Diencephalon (tissue), 2 donors: ENCODE data around the gene NPFFR1.

DNA sequence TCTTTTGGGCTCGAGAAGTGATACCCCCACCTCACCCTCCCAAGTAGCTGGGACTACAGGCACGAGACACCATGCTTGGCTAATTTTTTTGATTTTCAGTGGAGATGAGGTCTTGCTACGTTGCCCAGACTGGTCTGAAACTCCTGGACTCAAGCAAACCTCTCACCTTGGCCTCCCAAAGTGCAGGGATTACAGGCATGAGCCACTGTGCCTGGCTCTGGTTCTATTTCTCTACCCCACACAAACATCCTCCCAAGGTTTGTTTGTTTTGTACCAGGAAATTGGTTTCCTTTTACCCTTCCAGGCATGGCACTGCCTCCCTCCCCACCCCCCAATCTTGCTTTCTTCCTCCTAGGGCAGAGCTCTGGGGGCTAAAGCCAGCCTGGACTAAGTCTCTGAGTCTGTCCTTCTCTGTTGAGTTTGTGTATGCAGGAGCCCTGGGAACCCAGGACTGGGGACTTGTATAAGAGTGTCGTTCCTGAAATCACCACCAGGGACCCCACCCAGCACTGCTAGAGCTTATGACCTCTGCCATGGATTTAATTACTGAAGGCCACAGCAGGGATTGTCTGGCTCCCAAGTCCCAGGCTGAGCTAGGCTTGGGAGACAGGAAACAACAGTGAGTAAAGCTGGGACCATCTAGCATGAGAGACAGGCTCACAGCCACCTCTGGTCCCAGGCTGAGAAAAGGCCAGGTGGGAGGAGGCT is 1.6 kb upstream of the TSPAN15 start:
- RAMPAGE, long total RNA: no peak

DNA sequence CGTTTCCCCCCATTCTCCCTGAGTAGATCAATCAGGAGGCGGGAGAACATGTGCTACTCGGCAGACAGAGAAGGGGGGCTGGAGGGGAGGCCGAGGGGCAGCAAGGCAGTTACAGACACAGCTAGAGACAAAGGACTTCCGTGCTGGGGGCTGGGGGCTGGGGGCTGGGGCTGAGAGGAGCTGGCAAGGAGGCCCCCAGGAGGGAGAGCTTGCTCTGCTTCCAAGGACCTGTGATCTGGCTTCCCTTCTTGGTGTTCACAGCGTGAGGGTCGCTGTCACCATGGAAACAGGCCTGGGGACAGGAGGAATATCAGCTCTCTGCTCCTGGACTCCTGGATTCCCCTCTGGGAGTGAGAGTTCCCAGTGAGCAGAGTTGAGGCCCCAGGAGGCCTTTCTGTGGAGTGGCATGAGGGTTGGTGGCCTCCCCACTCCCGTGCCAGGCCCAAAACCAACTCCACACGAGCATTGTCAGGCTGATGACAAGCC is 16.2 kb downstream of the FAM241B start:
- RAMPAGE, long total RNA: no peak

- RAMPAGE, long total RNA: no peak
These were observed 79.8 kb upstream of the COL13A1 start for GRCh38 chr10:69721651-69722534.

DNA sequence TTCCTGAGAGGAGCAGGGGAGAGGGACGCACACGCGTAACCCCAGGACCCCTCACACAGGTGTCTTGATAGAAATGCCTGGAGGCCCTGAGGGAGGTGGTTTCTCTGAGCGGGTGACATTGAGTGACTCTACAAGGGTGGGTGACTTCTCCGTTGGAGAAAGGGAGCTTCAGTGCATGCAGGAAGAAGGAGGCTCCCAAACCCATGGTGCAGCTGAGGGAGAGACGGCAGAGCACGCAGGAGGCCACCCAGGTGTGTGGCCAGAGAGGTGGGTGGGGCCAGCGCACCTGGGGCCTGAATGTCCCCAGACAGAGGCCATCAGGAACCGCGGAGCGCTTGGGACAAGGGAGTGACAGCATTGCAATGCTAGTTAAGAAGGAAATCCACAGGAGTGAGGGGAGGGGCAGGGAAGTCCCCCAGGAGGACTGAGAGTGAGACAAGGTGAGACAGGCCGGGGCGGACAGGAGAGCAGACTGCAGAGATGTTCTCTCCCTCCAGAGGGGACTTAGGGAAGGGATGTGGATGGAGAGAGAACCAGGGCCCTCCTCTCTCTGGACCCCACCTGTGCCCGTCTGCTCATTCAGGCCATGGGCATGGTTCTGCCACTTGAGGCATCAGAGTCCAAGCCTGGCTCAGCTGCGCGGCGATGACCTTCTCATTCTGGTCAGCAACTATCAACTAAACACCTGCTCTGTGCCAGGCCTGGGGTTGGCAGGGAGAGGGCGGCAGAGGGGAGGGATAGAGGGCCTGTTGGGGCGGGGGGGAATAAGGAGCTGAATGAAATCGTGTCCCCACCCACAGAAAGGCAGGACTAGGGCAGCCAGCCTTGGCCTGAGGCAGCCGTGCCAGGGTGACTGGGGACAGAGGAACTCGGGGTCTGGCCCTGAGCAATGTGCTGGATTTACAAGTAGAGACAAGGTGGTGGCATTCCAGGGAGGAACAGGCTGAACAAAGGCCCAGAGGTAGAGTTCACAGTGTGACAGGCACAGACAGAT is 69.4 kb upstream of the COL13A1 start:
- RAMPAGE, long total RNA: no peak

DNA sequence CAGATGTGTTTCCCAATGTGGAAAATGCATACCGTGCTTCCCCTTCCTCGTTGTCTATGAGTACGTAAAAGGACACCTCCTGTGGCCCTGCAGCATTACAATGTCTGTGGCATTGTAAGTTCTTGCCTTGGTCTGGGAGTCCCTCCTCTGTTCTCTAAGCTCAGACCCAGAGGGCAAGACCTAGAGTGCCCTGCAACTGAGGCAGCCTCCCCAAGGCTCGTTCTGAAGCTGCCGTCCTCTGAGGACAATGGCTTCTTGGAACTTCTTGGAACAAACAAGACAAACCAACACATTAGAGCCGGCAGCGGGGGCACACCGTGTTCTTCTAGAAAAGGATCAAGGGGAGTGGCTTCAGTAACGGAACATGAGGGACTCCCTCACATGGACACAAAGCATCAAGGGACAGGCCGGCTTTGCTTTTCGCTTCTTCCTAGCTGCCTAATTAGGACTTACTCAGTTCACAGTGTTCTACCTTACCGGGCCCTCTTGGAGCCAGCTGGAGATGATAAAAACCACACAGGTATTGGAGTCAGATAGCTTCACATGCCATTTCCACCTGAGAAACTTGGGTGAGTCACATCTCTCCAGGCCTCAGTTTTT is 20.9 kb upstream of the PPA1 start:
- RAMPAGE, long total RNA: no peak

DNA sequence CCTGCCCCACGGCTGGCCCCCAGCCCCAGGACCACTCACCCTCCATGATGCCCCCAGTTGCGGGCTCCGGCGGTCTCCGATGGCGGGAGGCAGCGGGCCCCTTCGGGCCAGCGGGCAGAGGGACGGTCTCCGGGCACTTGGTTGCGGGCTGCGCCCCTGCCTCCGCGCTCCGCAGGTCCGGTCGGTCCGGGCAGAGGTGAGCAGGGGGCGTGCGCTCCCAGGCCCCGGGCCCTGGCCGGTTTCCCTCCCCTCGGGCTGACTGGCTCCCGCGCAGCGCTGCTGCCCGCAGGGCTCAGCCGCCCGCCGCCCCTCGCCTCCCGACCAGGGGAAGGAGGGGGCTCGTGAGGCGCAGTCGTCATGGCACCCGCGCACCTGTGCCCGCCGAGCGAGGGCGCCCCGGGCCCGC is at the start of gene NPFFR1:
TSS of gene NPFFR1 (minus strand) at position 374 of the 406 bp plus-strand sequence.
- RAMPAGE, long total RNA: no peak

DNA sequence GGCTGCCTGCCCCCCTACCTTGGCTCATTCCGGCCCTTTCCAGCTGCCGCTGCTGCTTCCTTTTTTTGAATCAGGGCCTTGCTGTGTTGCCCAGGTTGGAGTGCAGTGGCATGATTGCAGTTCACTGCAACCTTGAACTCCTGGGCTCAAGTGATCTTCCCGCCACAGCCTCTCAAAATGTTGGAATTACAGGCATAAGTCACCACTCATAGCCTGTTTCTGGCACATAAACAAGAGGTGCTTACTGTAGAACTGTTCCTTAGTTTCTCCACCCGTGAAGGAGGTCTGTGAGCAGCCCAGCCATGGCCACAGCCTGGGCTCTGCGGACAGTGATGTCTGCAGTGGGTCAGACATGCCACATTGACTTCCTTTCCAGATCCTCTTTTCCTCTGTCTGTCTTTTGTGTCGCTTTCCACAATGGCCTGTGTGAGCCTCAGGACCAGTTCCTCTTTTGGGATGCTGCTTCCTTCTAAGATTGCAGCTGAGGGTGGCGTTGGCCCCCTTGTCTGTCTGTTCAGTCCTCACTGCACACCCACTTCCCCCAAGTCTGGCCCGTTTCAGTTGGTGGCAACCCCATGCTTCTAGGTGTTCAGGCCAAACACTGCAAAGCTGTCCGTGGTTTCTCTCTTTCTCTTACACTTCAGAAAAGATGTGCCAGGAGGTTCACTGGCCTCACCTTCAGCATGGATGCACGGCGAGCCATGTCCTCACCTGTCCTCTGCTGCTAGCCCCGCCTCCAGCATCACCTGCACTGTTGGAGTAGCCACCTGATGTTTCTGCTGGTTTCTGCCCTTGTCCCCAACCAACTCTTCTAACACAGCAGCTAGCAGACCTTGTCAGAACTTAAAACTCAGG is 14.7 kb downstream of the PALD1 start:
- RAMPAGE, long total RNA: no peak

DNA sequence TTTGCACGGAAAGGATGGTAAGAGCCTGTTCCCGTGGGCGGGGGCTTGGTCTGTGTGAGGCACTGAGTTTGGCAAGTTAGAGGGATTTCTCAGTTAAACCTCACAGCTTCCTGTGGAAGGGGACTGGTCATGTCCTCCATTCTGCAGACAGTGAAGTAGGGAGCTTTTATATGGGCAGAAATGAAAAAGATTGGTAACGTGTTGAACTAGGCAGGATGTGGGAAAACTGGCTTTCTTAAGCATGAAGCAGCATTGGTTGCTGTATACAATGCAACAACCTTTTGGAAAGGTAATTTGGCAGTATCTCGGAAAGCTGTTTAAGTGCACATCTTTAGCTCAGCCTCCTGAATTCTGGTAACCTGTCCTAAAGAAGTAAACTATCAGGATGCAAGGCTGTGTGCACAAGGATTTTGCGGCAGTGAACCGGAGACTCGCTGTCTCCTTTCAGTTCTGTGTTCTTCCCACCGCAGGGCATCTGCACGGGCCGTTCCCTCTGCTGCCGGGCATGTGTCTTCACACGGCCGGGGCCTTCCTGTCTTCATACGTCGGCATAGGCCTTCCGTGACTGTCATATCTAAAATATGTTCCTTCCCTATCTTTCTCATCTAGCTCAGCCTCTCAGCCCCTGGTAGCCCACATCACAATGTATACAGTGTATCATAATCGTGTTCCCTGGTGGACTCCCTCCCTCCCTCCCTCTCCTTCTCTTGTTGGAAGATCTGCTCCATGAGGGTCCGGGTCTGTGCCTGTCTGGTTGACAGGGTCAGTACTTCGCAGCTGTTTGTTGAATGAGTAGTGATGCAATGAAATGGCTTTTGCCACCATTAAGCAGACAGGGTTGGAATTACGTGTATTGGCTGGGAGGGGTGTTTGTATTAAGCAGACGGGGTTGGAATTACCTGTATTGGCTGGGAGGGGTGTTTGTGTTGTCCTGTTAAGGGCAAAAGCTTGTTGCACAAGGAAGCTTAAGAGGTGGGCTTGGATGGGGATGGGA is 16.4 kb downstream of the PALD1 start:
- RAMPAGE, long total RNA: no peak

- RAMPAGE, long total RNA: no peak
These were observed 22.2 kb downstream of the PALD1 start for GRCh38 chr10:70500578-70501385.

GRCh38 chr10:70656447-70657014 is 15.8 kb upstream of the ADAMTS14 start:
- RAMPAGE, long total RNA: no peak

- RAMPAGE, long total RNA: no peak
These were observed 31.5 kb downstream of the UNC5B start for GRCh38 chr10:71243845-71244372.

- RAMPAGE, long total RNA: no peak
These were observed 5.8 kb upstream of the SLC29A3 start for GRCh38 chr10:71313153-71313780.

GRCh38 chr10:71313781-71314199 is 5.3 kb upstream of the SLC29A3 start:
- RAMPAGE, long total RNA: no peak

GRCh38 chr10:71323505-71323971 is 4.5 kb downstream of the SLC29A3 start:
- RAMPAGE, long total RNA: no peak

DNA sequence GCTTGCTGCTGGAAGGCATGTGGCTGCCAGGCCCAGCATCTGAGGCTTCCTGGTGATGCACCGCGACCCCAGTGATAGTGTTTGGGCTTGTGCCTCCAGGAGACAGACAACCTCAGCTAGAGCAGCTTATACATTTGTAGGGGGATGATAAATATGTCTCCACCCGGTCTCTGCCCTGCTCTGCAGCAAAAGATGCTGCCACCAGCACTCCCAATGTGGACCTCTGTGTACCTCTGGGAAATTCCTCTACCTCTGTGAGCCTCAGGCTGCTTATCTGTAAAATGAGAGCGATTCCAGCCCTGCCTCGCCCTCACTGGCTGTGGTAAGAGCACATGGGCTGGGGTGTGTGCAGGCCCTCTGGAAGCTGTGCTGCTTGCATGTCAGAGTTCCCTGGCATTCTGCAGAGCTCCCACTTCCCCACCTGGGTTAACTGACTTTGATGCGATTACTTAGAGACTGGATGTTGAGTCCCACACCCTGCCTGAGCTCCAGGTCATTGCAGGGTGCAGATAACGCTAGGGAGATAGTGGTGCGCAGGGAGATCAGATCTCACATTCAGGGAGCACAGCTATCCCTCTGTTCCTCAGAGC is 19.9 kb downstream of the SLC29A3 start:
- RAMPAGE, long total RNA: no peak

DNA sequence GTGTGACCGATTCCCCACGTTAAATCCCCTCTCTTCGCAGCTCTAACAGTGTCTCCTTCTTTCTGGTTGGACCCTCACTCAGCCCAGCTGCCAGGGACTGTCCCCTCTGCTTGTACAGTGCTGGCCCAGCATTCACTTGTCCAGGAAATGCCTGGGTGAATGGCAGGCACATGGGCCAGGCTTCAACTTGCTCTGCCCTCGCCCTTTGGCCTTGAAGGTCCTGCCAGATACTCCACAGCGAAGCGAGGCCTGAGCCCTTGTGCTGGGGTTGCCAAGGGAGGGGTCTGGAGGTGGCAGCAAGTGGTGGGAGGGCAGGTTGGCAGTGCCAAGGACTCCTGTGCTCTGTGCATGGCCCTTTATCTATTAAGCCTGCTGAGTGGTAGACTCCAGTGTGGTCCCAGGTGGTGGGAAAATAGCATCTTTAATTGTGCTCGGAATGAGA is 75.7 kb downstream of the CDH23 start:
- RAMPAGE, long total RNA: no peak

DNA sequence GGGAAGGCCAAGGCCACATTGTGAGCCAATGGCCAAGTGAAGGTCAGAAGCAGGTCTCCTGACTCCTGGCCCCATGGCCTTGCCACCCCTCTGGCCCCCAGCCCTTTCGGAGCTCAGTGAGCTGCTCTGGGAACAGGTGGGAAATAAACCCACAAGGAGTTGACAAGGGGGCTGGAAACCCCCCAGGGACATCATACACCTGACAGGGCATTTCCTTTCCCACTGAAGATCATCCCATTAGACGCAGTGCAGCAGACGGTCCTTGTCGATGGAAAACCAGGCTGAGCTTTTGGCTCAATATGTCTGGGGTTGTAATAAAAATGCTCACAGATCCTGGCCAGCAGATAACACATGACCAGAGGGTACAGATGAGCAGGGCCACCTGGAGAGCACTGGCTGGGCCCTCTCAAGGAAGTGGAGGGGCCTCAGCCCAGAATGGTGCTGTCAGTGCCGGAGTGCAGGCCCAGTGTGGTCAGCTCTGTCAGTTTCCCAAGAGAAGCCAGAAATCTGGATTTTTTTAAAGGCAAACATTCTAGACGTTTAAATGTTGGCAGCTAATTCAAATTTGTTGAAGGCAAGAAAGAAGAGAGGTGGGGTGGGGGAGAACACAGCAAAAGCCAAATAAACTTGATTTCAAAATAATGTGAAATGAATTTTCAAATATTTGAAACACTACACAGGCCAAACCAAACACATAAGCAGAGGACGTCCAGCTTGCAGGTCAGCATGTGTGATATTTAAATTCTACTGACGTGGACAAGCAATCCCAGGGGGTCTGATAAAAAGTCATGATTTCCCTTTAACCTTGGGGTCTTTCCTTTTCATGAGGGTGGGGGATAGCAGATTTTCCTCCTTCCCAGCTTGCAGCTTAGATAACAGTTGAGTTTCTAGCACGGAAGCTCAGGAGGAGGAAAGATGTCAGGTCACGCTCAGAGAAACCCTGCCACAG is 2.0 kb downstream of the C10orf105 start:
- RAMPAGE, long total RNA: no peak

DNA sequence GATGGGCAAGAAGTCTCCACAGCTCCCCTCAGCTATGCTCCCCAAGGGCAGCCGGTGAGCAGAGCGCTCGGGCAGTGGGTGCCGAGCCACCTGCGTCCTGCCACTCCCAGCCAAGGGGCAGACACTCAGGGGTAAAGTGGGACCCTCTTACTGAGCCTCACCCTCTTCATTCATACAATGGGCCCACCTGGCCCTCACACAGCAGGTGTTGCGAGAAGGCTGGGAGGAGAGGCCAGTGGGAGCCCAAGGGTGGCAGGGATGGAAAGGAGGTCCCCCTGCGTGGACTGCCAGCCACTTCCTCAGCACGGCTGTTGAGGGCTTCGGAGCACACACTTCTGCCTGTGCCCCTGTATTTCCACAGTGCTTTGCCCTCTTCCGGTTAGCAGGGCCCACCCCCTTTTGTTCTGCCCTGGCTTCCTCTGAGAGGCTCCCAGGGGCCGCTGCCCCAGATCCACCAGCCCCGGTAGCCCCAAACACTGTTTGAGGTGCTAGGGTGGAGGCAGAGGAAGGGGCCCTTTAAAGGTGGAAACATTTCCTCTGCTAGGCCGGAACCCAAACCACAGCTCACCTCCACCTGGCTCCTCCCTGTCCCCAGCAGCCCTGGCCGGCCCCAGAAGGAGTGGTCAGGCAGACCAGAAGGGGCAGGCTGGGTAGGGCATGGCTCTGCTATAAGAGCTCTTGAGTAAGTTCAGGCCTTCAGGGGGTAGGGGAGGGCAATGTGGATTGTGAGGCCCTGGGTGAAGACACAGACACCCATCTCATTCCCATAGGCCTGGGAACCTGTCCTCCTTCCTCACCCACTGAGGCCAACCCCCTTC is 16.4 kb upstream of the C10orf105 start:
- RAMPAGE, long total RNA: no peak

GRCh38 chr10:71743234-71743831 is 23.8 kb upstream of the C10orf105 start:
- RAMPAGE, long total RNA: no peak

DNA sequence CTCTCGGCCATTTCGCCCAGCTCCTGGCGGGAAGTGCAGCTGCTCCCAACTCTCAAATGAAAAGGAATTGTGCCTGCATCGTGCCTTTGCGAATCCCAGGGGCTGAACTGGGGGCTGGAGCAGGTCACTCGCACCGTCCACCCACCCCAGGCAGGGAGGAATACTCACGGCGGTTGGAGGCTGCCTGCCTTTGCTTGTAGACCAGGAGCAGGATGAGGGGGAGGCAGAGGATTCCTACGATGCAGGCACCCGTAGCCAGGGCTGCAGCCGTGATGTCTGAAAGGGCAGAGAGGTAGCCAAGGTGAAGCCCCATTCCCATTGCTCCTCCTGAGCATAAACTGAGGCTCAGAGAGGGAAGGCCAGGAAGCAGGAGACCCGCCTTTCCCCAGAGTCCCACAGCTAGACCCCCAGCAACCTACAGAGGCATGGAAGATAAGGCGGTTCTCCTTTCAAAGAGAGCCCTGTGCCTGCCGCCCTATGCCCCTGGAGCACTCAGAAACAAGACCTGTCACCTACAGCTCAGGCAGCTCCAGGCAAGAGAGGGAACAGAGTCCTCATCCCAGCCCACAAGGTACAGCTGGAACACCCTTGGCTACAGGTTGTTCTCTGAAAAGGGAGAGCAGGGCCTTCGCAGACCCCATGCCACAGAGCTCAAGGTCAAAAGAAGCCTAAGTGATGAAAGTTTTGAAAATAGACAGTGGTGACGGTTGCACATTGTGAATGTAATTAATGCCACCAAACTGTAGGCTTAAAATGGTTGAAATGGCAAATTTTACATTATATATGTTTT is 17.9 kb downstream of the VSIR start:
- RAMPAGE, long total RNA: no peak